ENCODE results near the genes TNFRSF4 and CPTP.

DNA sequence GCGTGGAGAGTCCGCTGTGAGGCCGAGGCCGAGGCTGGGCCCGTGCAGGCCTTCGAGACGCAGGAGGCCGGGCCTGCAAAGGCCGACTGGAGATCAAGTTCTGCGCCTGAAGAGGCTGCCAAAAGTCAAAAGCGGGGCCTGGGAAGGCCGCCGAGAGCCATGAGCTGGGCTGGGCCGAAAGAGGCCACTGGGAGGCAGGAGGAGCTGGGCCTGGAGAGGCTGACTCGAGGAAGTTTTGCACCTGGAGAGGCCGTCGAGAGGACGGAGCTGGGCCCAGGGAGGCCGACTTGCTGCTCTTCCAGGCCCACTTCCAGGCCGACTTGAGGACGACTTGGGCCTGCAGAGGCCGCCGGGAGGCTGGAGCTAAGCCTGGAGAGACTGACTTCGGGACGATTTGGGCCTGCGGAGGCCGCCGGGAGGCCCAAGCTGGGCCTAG is 69.9 kb downstream of the OR4F5 start:
- PRO-cap, 2 experiments = no peak in any of the 2 experiments
- RAMPAGE, long total RNA, 4 experiments = start-site peak on the minus strand in 2 of 4 experiments, centred at positions 292 to 304 of the sequence, 21 to 24 reads per replicate

- PRO-cap, 2 experiments = no peak in any of the 2 experiments
- RAMPAGE, long total RNA, 4 experiments = start-site peak on the minus strand in 1 of 4 experiments, at chr1:181109-181156 at its widest, 12 reads per replicate
These were observed 115.9 kb downstream of the OR4F5 start for GRCh38 chr1:180927-181772.

GRCh38 chr1:186214-186623 is 121.0 kb downstream of the OR4F5 start:
- PRO-cap, 2 experiments = no peak in any of the 2 experiments
- RAMPAGE, long total RNA, 4 experiments = no peak in any of the 4 experiments

- PRO-cap, 2 experiments = no peak in any of the 2 experiments
- RAMPAGE, long total RNA, 4 experiments = no peak in any of the 4 experiments
These were observed 134.6 kb downstream of the OR4F5 start for GRCh38 chr1:199568-200369.

GRCh38 chr1:822918-823973 is 100.5 kb upstream of the SAMD11 start:
- PRO-cap, 2 experiments = no peak in any of the 2 experiments
- RAMPAGE, long total RNA, 4 experiments = start-site peak on the minus strand in 2 of 4 experiments, at chr1:823012-823638 at its widest, 5 to 19 reads per replicate

GRCh38 chr1:830703-831106 is 93.0 kb upstream of the SAMD11 start:
- PRO-cap, 2 experiments = no peak in any of the 2 experiments
- RAMPAGE, long total RNA, 4 experiments = no peak in any of the 4 experiments

GRCh38 chr1:924403-925521 is 1.0 kb downstream of the SAMD11 start:
- PRO-cap, 2 experiments = no peak in any of the 2 experiments
- RAMPAGE, long total RNA, 4 experiments = no peak in any of the 4 experiments

GRCh38 chr1:933156-933424 is 9.4 kb downstream of the SAMD11 start:
- PRO-cap, 2 experiments = peak in 1 of 2 experiments; most common plus-strand start chr1:933350 (in 1)
- RAMPAGE, long total RNA, 4 experiments = no peak in any of the 4 experiments

DNA sequence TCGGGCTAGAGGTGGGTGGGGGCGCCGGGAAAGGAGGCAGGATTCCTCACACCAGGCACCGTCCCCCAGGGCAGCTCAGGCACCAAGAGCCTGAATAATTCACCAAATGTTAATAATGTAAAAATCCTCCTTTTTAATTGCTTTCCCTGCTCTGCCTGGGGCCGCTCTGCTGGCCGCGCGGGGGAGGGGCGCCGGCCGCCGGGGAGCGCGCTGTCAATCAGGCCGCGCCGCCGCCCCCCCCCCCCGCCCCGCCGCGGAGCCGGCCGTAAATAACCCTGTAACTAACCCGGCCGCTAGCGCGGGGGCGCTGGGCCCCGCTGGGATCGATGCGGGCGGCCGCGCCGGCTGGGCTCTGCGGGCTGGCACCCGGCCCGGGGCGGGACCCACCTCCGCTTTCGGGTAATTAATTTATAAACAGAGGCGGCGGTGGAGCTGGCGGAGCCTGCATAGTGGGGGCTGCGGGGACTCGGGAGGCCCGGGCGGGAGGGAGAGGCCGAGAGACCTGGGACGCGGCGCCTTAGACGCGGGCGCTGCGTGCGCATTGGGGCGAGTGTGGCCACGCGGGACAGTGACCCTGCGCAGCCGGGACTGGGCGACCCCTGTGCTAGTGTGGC is 16.4 kb downstream of the SAMD11 start:
- PRO-cap, 2 experiments = peak in 1 of 2 experiments; most common plus-strand start position 296 of the sequence (in 1)
- RAMPAGE, long total RNA, 4 experiments = no peak in any of the 4 experiments

GRCh38 chr1:940718-941248 is 17.1 kb downstream of the SAMD11 start:
- PRO-cap, 2 experiments = no peak in any of the 2 experiments
- RAMPAGE, long total RNA, 4 experiments = no peak in any of the 4 experiments

DNA sequence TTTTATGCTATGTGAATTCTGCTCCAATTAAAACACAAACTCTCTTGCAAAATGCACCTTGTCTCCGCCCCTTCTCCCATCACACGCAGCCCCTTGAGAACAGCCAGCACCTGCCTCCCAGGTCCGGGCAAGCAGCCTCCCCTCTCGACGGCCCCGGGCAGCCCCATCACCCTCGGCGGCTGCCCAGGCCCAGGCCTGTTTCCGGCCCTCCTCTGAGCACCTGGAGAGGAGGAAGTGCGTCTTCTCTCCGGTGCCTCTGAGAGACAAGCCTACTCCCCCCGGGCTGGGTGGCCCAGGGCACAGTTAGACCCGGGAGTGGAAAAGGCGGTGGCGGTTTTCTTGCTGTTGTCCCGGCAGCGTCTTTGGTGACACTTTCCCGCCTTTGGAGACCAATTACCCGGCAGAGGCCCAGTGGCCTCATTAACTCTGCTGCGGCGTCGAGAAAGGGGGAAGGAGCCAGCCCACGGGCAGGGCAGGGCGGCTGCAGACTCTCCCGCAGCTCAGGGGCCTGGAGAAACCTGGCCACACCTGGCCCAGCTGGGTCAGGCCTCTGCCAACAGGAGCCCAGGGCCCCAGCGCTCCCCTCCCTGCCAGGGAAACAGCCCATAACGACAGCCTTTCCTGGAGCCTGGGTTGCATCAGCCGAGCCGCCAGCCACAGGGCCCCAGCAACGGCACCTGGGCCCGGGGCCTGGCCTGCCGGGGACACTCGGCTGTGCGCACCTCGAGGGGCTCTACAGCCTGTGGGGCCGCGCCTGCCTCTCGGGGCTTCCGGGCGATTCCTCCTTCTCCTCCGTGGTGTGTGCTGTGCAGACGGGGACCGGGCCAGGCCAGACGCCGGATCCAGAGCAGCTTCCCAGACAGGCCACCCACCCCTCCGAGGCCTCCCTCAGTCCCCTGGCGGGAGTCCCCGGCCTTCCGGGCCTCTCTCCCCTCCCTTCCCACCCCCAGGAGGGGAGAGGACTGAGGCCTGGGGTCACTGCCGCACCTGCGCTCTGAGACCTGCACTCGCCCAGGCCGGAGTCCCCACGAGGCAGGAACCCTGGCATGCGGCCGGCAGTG is 28.4 kb upstream of the C1orf159 start:
- PRO-cap, 2 experiments = peak in 1 of 2 experiments; most common plus-strand start position 302 of the sequence (in 1); most common minus-strand start position 183 of the sequence (in 1)
- RAMPAGE, long total RNA, 4 experiments = no peak in any of the 4 experiments

DNA sequence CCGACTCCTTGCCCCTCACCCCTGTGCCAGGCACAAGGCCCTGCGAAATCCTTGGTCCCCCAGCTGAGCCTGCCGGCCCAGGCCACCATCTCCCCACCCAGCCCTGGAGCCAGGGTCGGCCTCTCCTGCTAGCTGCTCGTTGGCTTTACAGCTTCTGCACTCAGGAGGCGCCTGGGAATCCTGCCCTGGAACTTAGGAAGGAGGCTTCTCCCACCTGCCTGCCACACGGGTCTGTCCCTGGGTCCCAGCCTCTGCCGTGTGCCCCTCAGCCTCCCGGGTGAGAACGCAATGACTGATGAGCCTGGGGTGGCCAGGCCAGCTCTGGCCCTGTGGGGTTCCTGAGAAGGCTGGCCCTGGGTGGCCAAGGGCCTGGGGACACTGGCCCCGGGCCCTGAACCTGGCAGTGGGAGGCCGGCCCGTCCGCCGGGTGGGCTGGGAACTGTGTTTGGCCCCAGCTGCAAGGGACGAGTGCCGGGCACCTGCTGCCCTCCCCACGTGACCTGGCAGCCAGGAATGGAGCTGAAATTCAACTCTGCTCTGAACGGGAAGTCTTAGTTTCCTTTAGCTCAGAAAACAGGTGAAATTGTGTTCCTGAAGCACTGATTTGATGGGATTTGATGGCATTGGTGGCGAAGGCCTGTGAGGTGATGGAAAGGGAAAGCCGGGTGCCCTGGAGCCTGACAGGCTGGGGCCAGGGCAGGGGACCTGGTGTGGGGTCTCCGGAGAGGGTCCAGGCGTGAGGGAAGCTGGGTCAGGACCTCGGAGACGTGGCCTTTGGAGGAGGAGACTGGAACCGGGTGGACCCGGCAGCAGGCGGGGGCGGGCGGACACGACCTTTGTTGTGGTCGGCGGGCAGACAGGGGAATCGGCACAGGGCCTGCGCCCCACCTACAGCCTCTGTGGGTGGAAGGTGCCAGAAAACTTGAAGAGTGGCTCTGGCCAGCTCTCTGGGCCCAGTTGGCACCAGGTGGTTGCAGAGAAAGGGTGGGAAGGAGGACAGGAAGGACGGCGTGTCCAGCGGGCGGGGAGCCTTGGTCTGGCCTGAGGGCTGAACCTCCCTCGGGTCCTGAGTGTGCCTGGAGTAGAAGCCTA is 8.1 kb upstream of the TTLL10 start:
- PRO-cap, 2 experiments = no peak in any of the 2 experiments
- RAMPAGE, long total RNA, 4 experiments = start-site peak on the plus strand in 1 of 4 experiments, centred at positions 356 to 605 of the sequence, 6 to 7 reads per replicate

- PRO-cap, 2 experiments = peak in 1 of 2 experiments; most common plus-strand start chr1:1214219 (in 1); most common minus-strand start chr1:1214131 (in 1)
- RAMPAGE, long total RNA, 4 experiments = no peak in any of the 4 experiments
These were observed at the start of gene TNFRSF4 for GRCh38 chr1:1213864-1214504. Gene TNFRSF4 (minus strand): TSS chr1:1214153.

DNA sequence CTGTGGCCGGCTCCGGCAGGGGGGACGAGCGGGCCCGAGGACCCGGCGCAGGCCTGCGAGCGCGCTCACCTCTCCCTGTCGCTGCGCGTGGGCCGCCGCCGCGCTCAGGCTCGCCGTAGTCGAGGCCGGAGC is 191 bp downstream of the UBE2J2 start:
- PRO-cap, 2 experiments = no peak in any of the 2 experiments
- RAMPAGE, long total RNA, 4 experiments = no peak in any of the 4 experiments

DNA sequence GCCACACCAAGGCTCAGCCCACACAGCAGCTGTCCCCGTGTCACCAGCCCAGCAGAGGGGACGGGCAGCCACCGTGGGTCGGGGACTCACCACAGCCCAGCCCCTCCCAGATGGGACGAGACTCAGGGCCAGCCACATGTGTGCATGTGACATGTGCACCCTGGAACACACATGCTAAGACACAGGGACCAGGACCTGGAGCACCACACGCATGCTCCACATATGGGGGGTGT is 4.1 kb downstream of the ACAP3 start:
- PRO-cap, 2 experiments = no peak in any of the 2 experiments
- RAMPAGE, long total RNA, 4 experiments = no peak in any of the 4 experiments

- PRO-cap, 2 experiments = no peak in any of the 2 experiments
- RAMPAGE, long total RNA, 4 experiments = no peak in any of the 4 experiments
These were observed 2.9 kb downstream of the ACAP3 start for GRCh38 chr1:1304656-1305499.

GRCh38 chr1:1307367-1307764 is 364 bp downstream of the ACAP3 start:
- PRO-cap, 2 experiments = peak in 1 of 2 experiments; most common plus-strand start chr1:1307664 (in 1)
- RAMPAGE, long total RNA, 4 experiments = no peak in any of the 4 experiments

GRCh38 chr1:1312458-1313405 is 4.3 kb downstream of the PUSL1 start:
- PRO-cap, 2 experiments = no peak in any of the 2 experiments
- RAMPAGE, long total RNA, 4 experiments = no peak in any of the 4 experiments

GRCh38 chr1:1324513-1325671 is at the start of gene CPTP:
Gene CPTP (plus strand): TSS chr1:1324802.
- PRO-cap, 2 experiments = peak in 2 of 2 experiments; most common plus-strand start chr1:1324789 (in 2); most common minus-strand start chr1:1324637 (in 1)
- RAMPAGE, long total RNA, 4 experiments = start-site peak on the plus strand in 2 of 4 experiments, at chr1:1324802-1324919 at its widest, 90 to 284 reads per replicate; start-site peak on the minus strand in 4 of 4 experiments, at chr1:1324609-1324660 at its widest, 259 to 1,303 reads per replicate

DNA sequence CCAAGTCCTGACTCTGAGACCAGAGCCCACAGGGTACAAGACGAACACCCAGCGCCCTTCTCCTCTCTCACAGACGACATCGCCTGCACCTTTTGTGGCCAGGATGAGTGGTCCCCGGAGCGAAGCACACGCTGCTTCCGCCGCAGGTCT is 2.2 kb downstream of the TAS1R3 start:
- PRO-cap, 2 experiments = no peak in any of the 2 experiments
- RAMPAGE, long total RNA, 4 experiments = no peak in any of the 4 experiments

All from upper lobe of left lung (tissue), 5 donors.